ENCODE measurements around a stretch of chr1.

DNA sequence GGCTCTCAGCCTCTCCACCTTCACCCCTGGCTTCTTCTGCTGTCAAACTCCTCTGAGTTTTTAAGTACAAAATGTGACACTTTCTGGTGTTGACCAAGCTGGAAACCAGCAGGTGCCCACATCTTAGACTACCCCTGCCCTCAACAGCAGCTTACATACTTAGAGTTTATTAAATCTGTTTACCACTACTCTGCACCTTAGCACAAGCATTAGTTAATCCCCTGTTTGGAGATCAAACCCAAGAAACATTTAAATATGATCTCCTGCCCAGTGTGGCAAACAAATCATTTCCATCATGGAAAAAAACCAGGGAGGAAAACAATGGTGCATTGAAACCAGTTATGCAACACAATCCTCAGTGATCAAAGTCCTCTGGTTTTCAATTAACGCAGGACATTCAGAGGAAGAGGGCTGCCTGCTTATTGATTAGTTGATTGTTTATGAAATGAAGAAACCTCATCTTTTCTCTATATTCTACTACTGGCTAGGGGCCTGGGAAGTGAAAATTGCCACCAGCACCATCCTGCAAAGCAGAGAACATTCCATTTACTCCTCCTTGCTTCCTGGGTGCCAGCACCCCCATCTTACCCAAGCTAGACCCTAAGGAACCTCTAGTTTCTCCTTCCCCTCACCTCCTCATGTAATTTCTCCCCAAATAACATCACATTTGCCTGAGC, 139.4 kb upstream of the RAB4A start:
- PRO-cap, 2 experiments = peak in 1 of 2 experiments; most common plus-strand start position 382 of the sequence (in 1)

DNA sequence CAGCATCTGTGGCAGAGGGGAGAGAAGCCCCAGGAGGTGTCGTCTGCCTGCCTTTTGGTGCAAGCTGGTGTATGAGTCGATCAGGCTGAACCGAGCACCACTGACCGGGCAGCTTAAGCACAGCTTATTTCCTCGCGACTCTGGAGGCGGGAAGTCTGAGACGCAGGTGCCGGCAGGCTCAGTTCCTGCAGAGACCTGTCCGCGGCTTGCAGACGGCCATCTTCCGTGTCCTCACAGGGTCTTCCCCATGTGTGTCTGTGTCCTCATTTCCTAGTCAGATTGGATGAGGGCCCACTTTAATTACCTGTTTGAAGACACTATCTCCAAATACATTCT, 123.7 kb upstream of the RAB4A start:
- PRO-cap, 2 experiments = no peak in any of the 2 experiments

- PRO-cap, 2 experiments = no peak in any of the 2 experiments
Measured at GRCh38 chr1:229158763-229159183, 112.1 kb upstream of the RAB4A start.

- PRO-cap, 2 experiments = no peak in any of the 2 experiments
Measured at GRCh38 chr1:229176445-229176999, 94.4 kb upstream of the RAB4A start.

- PRO-cap, 2 experiments = no peak in any of the 2 experiments
Measured at GRCh38 chr1:229209510-229210407, 61.2 kb upstream of the RAB4A start.

DNA sequence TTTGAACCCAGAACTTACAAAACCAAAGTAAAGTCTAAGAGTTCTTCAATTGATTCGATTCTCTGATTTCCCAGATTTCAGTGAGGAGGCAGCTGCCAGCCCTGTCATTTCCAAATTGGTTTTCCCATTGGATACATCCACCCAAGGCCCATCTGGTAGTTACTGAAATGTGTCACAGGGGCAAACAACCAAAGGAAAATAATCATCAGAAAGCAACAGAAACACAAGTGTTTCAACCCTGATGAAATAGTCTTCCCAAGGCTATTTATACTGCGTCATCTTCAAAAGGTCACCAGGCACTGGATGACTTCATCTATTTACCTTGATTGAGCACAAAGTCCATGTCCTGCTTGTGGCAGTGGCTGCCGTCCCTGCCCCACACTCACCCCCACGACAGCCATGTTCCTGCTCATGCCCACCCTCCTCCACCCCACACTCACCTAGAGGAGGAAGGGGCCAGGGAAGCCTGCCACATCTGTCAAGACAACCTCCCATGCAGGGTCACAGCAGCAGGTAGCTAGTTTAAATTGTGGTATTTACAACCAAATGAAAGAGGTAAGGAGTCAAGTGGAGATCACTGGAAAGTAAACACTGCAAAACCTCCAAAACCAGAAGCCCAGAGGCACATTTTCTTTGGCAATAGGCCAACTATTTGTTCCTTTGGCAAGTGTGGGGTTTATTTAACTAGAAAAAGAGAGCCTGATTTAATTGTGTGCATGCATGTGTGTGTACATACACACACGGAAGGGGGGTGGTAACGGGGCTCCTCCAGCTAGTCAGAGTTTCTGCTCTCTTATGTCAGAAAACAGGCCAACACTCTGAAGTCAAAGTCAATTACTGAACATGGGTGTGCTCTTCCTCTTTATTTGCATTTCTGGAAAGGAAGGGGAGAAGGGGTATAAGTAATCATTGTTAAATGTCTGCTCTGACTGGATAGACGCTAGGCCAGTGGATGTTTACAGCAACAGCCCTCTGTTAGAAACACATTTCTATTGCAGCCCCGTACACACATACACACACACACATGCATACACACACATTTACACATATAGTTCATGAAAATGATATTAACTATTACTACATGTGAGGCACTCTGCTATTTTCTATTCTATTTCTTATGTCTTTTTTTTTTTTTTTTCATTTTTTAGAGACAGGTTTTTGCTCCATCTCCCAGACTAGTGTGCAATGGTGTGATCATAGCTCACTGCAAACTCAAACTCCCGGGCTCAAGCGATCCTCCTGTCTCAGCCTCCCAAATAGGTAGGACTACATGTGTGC, 49.4 kb upstream of the RAB4A start:
- PRO-cap, 2 experiments = no peak in any of the 2 experiments

GRCh38 chr1:229290404-229291142, 19.7 kb downstream of the RAB4A start:
- PRO-cap, 2 experiments = no peak in any of the 2 experiments

- PRO-cap, 2 experiments = peak in 1 of 2 experiments; most common plus-strand start chr1:229408962 (in 1); most common minus-strand start chr1:229408810 (in 1)
Measured at GRCh38 chr1:229408362-229409199, 25.3 kb downstream of the ACTA1 start.

DNA sequence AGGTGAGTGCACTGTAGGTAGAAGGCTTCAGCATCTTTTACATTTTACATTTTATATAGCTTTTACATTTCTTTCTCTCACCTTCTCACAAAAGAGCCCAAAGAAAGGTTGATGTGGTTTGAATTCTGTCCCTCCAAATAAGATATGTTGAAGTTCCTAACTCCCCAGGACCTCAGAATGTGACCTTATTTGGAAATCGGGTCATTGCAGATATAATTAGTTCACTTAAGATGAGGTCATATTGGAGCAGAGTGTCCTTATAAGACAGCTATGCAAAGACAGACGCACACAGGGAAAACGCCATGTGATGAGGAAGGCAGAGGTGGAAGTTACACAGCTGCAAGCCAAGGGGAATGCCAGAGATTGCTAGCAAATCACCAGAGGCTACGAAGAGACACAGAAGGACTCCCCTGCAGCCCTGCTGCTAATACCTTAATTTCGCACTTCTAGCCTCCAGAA, 5.1 kb upstream of the ABCB10 start:
- PRO-cap, 2 experiments = peak in 1 of 2 experiments; most common plus-strand start position 369 of the sequence (in 1); most common minus-strand start position 149 of the sequence (in 1)

GRCh38 chr1:230122698-230123790, 56.0 kb downstream of the GALNT2 start:
- PRO-cap, 2 experiments = no peak in any of the 2 experiments

DNA sequence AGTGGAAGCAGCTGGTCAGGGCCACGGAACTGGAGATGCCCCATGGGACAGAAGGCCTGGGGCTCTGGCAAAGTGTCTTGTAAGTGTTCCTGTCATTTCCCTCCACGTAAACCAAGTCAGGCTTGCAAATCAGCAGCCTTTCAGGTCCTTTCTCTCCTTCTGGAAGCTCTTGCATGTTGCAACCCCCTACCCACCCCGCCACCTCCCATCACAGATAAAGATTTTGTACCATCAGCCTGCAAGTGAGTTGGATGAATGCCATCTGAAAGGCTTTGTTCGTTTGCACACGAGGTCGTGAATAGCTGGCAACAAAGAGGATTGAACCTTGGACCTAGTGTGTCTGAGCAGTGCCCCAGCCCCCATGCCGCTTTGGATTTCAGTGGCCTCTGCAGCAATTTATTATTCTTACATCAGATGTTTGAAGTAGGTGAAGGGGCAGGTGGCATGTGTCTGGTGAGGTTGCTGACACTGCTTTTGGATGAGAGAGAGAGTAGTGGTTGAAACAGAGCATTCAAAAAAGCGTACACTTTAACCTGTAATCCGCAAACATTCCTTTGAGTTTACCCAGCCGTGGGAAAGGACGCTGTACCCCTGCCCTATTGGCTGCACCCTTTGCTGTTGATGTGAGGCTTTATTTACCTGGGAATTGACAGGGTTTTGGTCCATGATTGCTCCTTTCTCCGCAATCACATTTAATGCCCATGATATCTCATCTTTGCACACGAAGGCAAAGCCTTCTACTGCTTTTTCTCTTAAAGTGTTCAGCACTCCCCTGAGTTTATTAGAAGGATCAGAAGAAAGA, 91.7 kb downstream of the GALNT2 start:
- PRO-cap, 2 experiments = no peak in any of the 2 experiments

- PRO-cap, 2 experiments = no peak in any of the 2 experiments
Measured at GRCh38 chr1:230163684-230164201, 96.7 kb downstream of the GALNT2 start.

DNA sequence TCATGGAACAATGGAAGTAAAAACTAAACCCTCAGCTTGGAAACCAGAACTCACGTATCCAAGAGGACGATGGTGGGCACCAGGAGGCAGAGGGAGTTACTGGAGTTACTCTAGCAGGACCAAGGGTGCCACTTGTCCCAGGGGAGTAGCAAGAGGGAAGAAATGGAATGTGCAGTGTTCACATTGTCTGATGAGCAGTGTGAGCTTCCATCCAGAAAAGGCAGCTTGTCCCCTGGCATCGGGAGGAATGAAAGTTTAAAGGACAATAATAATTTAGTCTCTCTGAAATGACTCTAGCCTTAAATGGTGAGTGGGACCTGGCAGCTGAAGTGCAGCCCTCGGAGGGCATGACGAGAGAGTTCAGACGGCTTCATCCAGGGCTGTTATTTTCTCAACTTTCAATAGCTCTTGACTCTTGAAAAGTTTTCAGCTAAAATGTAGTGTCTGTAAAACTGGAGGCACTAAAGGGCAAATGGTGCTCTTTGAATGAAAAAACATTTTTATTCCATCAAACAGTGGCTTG, 157.1 kb downstream of the GALNT2 start:
- PRO-cap, 2 experiments = no peak in any of the 2 experiments

DNA sequence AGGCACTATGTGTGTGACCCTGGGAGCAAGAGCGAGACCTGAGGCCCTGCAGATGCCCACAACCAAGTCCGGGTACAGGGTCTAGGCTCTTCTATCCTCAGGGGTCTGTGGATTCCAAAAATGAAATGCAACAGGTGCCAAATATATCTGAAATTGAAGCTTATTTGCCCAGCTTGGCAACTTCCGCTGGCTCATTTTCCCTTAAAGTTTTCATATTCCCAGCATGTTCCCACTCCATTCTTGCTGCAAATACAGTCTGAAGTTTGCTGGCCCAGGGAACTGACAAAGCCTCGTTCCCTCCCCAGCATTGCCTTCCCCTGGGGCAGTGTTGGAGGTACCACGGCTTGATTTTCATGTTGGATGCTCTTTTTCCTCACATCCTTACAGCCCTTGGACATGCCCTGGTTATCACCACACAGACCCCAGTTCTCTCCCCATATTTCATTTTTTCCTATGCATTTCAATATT, 177.6 kb downstream of the PGBD5 start:
- PRO-cap, 2 experiments = no peak in any of the 2 experiments

DNA sequence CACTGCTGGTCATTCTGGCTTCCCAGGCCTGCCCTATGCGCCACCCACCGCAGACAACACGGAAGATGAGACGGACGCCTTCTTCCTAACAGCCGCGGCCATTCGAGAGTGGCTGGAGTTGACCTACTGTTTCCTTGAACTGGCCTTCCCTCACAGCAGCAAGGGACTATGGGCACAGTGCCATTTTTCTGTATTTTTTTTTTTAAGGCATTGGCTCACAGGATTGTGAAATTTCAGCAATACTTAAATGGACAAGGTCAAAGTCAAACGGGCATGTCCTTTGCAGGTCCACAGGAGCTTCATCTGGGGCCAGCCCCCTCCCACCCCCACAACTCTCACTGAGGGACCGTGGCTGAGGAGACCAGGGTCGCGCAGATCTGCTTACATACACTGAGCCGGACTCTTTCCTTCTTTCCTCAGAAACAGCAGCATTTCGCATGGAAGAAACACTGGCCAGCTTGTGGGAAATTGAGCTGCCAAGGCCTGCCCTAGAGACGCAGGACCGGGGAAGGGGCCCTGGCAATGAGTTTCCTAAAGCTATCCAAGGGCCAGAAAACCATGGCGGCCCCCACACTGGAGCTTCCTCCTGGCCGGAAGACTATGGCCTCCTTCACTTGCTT, 99.0 kb downstream of the PGBD5 start:
- PRO-cap, 2 experiments = no peak in any of the 2 experiments

GRCh38 chr1:230422564-230423086, 3.5 kb downstream of the PGBD5 start:
- PRO-cap, 2 experiments = no peak in any of the 2 experiments

GRCh38 chr1:230758084-230758575, 10.9 kb downstream of the CAPN9 start:
- PRO-cap, 2 experiments = no peak in any of the 2 experiments

DNA sequence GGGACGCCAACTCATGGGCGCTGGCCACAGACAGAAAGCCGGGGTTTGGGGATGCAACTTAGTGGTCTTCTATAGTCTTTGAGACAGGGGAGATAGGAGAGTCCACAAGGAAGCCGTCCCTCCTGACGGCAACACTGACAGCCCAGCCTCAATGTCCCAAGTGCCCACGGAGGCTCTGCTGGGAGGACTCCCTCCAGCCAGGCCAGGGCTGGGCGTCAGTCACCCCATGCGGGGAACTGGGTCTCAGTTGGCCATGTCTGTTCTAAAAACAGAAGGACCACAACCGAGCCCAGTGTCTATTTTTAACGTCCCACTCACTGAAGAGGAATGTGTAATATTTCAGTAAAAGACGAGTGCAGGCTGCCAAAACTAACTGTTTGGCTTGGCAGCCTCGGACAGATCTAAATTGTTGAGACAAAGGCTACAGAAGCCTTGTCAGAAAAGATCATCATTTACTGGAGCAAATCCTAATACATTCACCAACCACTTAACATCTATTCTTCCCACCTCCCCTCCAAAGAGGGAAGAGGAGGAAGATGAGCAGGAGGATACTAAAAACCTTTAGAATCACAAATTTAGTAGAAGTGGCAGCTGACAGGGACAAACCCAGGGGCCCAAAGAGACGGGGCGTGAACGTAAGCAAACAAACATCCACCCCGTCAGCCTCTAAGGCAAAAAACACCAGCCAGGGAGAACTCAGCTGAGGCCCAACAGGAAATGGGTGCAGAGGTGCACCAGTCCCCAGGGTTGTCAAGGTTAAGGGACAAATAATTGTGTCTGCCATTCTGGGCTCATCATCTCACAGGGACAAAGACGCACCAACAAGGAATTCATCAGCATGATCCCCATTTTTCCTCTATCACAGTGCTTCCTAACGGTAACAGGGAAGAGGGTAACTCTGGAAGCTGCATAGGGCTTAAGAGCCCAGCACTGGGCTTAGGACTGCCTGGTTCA, 18.7 kb downstream of the C1orf198 start:
- PRO-cap, 2 experiments = no peak in any of the 2 experiments

GRCh38 chr1:230856766-230857645, 11.3 kb downstream of the C1orf198 start:
- PRO-cap, 2 experiments = peak in 1 of 2 experiments; most common plus-strand start chr1:230857399 (in 1); most common minus-strand start chr1:230857080 (in 1)

- PRO-cap, 2 experiments = peak in 1 of 2 experiments; most common plus-strand start chr1:230867395 (in 1); most common minus-strand start chr1:230867431 (in 1)
Measured at GRCh38 chr1:230867015-230867701, 1.2 kb downstream of the C1orf198 start.

Data from cerebral cortex (tissue), 2 donors.